Endodermal cell (in vitro differentiated cells): ENCODE results near the gene RANBP17.

DNA sequence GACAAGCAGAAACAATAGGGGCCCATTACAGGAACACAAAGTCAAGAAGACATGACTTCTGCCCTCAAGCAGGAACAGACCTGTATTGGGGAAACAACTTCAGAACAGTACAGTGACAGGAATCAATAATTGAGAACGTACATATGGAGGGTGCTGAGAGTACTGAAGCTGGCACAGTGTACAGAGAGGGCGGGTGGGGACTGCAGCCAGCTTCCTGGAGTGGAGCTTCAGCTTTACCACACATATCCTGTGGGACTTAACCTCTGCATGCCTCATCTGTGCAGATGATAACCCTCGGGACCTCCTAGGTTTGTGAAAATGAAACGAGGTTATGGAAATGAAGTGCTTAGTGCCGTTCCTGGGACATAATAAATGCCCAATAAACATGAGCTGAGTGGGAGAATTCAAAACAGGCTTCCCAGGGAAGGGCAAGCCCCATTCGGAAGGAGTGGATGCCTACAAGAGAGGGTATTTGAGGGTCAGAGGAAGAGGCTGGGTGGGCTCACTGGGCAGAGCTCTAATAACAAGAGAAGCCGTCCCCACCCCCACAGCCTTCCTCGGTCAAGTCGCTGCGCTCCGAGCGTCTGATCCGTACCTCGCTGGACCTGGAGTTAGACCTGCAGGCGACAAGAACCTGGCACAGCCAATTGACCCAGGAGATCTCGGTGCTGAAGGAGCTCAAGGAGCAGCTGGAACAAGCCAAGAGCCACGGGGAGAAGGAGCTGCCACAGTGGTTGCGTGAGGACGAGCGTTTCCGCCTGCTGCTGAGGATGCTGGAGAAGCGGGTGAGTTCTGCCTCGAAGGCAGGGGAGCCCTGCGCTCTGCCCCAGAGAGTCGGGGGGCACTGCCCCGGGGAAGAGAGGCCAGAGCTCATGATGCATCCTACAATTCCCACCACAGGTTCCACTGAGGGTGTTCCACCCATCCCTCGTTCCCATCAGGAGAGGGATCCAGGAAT is 21.8 kb upstream of the RARS1 start:
- PRO-cap: no peak

DNA sequence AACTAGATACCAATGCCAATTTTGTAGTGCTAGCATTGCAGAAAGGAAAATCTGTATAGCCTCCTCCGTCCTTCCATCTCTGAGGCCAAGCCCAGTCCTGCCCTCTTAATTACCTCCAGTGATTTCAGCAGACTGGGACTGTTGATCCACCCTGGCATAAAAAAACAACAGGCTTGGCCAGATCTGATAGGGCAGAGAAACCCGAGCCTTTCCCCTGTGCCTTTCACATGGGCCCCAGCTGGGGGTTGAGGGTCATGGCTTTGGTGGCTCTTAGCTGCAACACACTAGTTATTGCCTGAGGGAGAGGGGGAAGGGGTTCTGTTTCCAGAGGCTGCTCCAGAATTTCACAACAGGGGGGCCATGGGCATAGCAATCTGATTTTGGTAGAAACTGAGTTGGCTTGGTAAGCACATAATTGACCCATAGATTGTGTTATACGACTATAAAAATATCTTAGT is 21.2 kb upstream of the PANK3 start:
- PRO-cap: no peak

DNA sequence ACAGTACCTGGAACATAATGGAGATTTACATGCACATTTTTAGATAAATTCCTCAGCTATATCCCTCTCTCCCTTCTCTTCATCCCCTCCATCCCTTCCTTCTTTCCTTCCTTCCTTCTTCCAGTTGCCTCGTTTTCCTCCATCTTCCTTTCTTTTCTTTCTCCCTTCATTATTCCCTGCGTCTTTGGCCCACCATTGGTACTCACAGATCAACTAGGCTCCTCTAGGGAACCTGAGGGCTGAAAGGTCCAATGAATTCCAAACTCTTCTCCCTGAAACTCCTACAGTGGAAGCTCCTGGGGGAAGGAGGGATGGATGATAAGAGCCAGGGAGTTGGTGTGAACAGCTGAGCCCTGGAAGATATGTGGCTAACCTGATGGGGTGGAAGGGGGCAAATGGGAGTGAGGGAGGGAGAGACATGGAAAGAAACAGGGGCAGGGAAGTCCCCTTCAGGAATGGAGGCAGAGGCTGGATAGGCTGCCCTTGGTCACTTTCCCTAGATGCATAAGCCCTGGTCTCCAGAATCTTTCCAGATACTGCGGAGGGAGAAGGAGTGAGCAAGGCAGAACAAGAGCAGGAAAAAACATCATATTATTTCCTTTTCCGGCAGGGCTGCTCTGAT is 85.4 kb upstream of the PANK3 start:
- PRO-cap: no peak

DNA sequence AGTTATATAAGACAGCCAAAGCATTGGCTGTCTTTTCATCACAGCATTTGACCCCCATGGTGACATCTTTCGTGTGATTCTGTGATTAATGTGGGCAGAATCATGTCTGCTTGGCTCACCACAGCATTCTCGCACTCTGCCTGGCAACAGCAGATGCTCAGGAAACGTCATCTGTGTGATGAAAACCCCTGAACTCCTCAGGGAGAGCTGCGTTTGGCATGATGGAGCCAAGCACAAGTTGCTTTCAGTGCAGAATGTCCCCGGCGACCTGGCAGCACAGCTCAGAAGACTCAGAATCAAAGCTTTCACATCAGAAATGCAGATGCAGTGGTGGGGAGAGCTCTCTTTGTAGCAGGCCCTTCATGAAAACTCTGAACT is 155.5 kb upstream of the PANK3 start:
- PRO-cap: no peak

DNA sequence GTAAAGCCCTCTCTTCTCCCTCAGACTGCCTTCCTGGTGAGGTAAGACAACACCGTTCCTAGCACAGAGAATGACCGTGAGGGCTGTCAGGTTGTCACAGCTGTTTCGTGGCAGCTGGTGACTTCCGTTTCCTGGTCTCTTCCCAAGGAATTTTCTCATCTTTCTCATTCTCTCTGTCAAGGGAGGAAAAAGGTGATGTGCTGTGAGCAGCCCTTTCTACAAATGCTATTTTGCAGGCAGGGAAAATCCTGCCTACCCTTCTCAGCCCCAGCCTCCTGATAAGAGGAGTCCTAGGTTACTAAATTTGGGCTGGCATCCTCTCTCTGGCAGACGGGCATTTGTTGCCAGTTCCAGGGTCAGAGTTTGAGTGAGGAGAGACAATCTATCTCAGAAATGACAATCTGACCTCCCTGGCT is 263.5 kb upstream of the PANK3 start:
- PRO-cap: no peak

GRCh38 chr5:168844464-168844968 is 265.3 kb upstream of the PANK3 start:
- PRO-cap: no peak

- PRO-cap: no peak
Observed at GRCh38 chr5:168877399-168878110, 298.4 kb upstream of the PANK3 start.

DNA sequence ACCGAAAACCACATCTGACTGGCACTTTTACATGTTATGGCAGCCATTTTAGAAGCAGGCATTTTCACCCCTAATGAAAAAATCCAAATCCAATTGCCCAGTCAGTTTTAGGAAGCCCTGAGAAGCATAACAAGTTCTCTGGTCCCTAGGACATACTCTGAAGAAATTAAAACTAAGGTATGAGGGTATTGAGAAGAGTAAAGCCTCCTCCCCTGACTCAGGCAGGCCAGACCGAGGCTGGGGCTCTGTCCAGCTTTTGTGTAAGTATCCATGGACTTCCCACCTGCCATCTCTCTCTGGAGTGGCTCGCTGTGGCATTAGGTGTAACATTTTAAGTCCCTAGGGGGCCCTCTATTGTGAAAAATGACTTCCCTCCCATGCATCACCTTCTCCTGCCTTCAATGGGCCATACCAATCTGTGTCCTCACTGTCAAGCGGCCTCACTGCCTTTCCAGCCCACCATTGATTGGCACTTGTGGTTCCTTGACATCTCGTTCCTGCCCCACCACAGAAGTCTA is 205.6 kb downstream of the SLIT3 start:
- PRO-cap: no peak

DNA sequence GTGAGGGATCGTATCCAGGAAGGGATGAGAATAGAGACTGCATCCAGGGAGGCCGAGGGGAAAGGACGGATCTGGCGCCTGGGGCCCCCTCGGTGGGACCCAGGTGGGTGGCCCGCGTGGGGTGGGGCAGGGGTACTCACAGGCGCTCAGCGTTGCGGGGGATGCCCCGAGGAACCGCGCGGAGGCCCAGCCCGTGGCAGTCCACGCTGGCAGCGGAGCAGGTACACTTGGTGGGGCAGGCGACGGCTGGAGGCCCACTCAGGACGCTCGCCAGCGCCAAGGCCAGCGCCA is 621 bp downstream of the SLIT3 start:
- PRO-cap: no peak

GRCh38 chr5:170245513-170245864 is 12.7 kb downstream of the C5orf58 start:
- PRO-cap: no peak

GRCh38 chr5:170275261-170276037 is 22.1 kb downstream of the LCP2 start:
- PRO-cap: no peak

GRCh38 chr5:170277658-170278347 is 19.8 kb downstream of the LCP2 start:
- PRO-cap: no peak

GRCh38 chr5:170281575-170282049 is 16.0 kb downstream of the LCP2 start:
- PRO-cap: no peak

DNA sequence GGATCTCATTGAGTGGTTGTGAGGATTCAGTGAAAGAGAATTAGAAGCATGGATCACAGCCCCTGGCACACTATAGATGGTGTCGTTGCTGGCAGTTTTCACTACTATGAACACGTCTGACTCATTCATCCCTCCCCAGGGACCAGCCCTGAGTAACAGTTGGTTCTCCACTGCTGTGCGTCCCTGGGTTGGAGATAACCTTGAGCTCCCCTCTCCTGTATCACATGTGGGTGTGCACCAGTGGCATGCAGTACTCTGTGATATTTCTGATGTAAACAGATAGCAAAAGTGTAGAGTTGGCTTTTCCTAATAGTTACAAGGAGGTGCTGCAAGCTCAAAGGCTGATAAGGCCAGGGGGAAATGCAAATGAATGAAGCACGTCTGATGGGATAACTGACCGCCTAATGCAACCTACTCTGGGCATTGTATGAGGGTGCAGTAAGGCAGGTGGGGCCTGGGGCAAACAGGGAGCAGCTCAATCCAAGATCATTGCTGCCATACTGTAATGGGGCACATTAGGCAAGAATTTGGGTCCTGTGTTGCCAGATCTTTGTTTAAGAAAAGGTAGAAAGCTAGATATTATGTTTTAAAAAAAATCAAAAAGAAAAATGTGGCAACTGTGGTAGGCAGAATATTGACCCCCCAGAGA is 8.9 kb upstream of the LCP2 start:
- PRO-cap: unidirectional peak, minus-strand start at position 172 of the sequence

- PRO-cap: no peak
Observed at GRCh38 chr5:170327713-170328138, 30.1 kb upstream of the LCP2 start.

- PRO-cap: no peak
Observed at GRCh38 chr5:170534052-170534653, 30.3 kb downstream of the KCNIP1 start.

GRCh38 chr5:170552519-170553094 is 48.8 kb downstream of the KCNIP1 start:
- PRO-cap: no peak

DNA sequence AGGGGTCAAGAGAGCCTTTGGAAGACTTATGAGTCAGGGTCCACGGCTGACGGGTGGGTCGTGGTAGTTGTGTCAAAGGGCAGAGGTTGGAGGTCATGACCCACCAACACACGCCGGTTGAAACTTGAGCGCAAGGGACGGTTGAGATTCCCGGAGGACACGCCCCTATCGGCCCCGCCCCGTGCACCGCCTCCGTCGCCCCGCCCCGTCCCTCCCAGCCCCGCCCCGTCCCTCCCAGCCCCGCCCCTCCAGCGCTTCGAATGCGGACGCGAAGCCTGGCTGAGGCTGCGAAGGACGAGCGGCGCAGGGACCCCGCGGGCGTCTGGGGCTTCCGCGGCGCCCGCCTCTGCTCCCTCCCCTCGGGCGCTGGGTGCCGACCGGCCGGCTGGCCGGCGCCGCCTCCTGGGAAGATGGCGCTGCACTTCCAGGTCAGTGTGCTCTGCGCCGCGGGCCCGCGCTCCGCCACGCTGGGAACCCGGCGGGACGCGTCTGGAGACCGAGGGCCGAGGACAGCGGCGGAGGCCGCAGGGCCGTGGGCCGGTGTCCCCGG is at the start of gene RANBP17:
Gene RANBP17, plus strand, starts transcription at position 395 of the 550 bp plus-strand sequence.
- PRO-cap: unidirectional peak, plus-strand start at position 296 of the sequence; unidirectional peak, plus-strand start at position 356 of the sequence; unidirectional peak, plus-strand start at position 403 of the sequence; bidirectional peak, plus-strand start at position 465 of the sequence, minus-strand start at position 491 of the sequence; unidirectional peak, plus-strand start at position 465 of the sequence

- PRO-cap: unidirectional peak, plus-strand start at chr5:171398358
Observed at GRCh38 chr5:171397853-171398583, 10.4 kb downstream of the NPM1 start.

- PRO-cap: no peak
Observed at GRCh38 chr5:171578206-171578749, 158.8 kb downstream of the FGF18 start.